Zone of skin (tissue), 1 donor: ENCODE data around the genes PPP1R7, HDLBP, THAP4 and GAL3ST2.

GRCh38 chr2:241111145-241111755 is 9.2 kb upstream of the MTERF4 start:
- RRBS: no CpG with 5 or more reads among the region's 16 CpGs

DNA sequence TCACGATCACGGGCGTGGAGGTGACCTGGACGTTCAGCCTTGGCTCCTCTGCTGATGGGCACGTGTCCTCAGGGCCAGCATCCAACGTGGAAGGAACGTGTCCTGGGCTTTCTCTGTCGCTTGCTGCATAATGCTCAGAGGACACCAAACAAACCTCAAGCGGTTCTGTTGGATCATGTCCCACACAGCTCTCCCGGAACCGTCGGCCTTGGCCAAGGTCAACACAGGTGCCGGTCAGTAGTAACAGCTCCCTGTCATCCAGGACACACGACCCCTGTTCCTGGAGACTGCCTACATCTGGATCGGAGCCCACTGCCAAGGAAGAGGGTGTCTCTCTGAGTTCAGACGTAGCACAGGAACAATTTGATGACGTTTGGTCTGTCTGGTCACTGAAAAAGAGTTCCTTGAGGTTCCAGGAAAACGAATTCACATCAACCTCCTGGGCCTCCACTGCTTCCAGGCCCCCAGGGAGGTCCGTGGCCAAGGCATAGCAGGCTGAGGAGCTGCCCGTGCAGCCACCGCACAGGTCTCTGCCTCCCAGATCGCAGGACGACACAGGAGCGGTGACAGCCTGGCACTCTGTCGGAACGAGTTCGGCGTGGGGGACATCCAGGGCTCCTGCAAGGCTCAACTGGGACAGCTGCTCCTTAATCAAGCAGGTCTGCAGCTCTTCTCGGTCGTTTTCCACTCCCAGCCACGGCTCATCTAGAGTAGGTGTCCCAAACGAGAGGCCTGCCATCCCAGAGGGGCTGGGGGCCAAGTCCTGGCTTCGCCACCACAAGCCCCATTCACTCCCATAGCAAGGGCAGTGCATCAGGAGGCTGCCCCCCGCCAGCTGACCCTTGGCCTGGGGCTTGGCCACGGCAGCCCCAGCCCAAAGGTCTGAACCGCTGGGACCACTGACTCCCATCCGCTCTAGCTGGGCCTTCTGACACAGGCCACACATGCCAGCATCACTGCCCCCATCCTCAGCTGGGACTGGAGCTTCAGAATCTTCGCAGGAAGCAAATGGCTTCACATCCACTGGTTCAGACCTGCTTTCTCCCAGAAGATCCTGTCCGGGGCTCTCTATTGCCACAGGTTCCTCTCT is 22.6 kb downstream of the PASK start:
- RRBS: no CpG with 5 or more reads among the region's 39 CpGs

- RRBS: 2% methylated on average over 27 of the region's 94 CpGs
These were observed at the start of gene PPP1R7 for GRCh38 chr2:241149995-241151184. PPP1R7 (plus strand) TSS chr2:241150467.

DNA sequence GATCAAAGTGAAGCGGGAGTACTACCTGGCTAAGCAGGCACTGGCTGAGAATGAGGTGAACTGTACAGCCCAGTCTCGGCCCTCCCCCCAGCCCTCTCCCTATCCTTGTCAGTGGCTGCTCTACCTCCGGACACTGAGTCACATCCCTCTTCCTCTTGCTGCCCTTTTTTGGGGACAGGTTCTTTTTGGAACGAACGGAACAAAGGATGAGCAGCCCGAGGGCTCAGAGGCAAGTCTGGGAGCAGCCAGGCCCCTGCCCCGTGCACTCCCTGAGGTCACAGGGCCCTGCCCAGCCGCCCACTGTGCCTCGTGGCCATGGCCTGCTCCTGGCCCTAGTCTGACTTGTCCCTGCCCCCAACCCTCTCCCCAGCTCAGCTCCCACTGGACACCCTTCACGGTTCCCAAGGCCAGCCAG is 35.3 kb downstream of the ANO7 start:
- RRBS: no CpG with 5 or more reads among the region's 10 CpGs

GRCh38 chr2:241252758-241253904 is 62.3 kb downstream of the HDLBP start:
- RRBS: no CpG with 5 or more reads among the region's 23 CpGs

DNA sequence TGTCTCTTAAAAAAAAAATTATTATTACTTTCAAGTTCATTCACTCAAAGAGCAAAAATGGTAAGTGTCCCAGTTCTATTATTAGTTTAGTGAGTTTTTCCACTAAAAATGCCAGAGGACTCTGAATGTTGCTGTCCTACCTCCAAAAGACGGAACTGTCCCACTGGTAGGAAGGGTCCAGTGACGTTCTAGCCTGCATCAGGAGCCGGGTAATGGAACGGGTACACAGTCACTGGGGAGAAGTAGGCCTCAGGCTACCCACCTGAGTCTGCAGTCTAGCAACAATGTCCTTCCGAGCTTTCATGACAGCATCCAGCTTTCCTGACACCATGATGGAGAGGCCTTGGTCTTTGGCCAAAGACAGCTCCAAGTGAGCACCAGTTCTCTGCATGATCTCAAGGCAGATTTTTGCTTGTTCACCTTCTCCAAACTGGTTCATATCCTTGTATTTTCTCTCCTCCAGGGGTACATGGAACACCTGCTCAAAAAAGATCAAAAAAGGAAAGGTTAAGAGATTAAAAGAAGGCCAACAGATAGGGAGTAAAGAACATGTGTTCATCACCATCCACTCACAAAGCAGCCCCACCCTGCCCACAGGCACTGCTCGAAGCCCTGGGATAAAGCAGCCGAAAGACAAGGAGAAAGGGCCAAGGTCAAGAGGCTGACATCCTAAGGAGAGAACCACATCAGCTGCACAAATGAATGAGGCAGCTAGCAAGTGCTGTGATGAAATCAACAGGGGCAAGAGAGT is 52.8 kb downstream of the HDLBP start:
- RRBS: no CpG with 5 or more reads among the region's 7 CpGs

GRCh38 chr2:241315597-241315826 is at the start of gene HDLBP:
HDLBP (minus strand) TSS chr2:241315672.
- RRBS: no CpG with 5 or more reads among the region's 17 CpGs

GRCh38 chr2:241508681-241509241 is 377 bp upstream of the STK25 start:
- RRBS: 2% methylated on average over 20 of the region's 65 CpGs

GRCh38 chr2:241552676-241553052 is 5.9 kb upstream of the BOK start:
- RRBS: 57% methylated on average over 8 of the region's 13 CpGs

DNA sequence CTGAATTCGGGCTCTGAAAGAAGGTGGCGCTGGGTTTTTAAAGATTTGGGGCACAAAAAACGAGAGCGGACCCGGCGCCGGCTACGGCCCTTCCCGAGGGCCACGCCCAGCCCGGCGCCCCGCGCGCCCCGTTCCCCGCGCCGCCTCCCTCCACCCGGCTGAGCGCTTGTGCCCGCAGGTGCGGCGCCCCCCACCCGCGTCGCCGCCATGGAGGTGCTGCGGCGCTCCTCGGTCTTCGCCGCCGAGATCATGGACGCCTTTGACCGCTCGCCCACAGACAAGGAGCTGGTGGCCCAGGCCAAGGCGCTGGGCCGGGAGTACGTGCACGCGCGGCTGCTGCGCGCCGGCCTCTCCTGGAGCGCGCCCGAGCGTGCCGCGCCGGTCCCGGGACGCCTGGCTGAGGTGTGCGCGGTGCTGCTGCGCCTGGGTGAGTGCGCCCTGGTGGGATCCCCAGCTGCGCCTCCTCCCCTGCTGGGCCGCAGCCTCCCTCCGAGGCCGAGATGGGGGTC is 786 bp downstream of the BOK start:
- RRBS: 2% methylated on average over 27 of the region's 63 CpGs

DNA sequence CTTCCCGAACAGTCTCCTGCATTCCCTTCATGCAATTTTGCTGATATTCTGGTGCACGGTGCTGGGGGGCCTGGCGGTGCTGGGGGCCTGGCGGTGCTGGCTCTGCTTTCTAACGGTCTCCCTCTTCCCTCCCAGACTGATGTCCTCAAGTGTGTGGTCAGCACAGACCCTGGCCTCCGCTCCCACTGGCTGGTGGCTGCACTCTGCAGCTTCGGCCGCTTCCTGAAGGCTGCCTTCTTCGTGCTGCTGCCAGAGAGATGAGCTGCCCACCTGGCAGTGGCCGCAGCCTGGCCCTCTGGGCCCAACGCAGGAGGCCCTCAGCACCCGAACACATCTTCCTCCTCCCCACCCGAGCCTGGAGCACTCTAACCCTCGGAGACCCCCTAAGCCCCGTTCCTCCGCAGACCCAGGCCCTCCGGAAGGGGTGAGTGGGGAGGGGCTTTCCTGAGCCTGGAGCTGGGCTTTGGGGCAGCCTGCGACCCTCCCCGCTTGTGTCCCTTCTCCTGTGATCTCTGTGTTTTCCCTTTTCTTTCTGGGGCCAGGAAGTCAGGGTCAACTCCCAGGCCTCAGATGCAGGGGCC is 13.7 kb downstream of the BOK start:
- RRBS: no CpG with 5 or more reads among the region's 19 CpGs

DNA sequence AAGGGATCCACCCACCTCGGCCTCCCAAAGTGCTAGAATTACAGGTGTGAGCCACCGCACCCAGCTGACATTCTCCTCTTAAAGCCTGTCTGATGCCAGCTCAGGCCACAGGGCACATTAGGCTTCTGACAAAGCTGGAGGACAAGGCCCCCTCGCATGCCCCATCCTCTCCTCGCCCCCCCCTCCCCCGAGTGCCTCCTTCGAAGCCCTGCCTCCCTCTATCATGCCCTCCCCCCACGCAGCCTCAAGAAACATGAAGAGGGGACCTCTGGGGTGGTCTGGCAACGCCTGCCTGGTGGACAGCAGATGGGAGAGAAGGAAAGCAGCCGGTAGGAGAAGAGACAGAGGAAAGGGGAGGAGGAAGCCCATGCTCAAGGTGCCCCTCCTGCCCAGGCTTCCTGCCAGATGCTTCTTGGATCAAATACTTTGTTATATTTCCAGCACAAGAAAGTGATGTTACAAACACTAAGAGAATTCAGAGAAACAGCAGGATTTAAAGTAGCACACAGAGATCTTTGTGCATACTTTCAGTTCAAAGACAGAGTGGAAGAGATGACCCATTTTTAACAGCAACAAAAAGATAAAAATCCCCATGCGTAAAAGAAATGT is 18.9 kb downstream of the BOK start:
- RRBS: no CpG with 5 or more reads among the region's 10 CpGs

- RRBS: no CpG with 5 or more reads among the region's 39 CpGs
These were observed 3.9 kb downstream of the THAP4 start for GRCh38 chr2:241632908-241633634.

- RRBS: 1% methylated on average over 42 of the region's 72 CpGs
These were observed 671 bp downstream of the THAP4 start for GRCh38 chr2:241636135-241636839.

- RRBS: 1% methylated on average over 65 of the region's 149 CpGs
These were observed at the start of gene THAP4 for GRCh38 chr2:241636840-241637798. THAP4 (minus strand) TSS chr2:241637158.

- RRBS: no CpG with 5 or more reads among the region's 8 CpGs
These were observed 24.2 kb downstream of the ATG4B start for GRCh38 chr2:241661541-241662184.

GRCh38 chr2:241664910-241665483 is 21.6 kb downstream of the DTYMK start:
- RRBS: no CpG with 5 or more reads among the region's 13 CpGs

DNA sequence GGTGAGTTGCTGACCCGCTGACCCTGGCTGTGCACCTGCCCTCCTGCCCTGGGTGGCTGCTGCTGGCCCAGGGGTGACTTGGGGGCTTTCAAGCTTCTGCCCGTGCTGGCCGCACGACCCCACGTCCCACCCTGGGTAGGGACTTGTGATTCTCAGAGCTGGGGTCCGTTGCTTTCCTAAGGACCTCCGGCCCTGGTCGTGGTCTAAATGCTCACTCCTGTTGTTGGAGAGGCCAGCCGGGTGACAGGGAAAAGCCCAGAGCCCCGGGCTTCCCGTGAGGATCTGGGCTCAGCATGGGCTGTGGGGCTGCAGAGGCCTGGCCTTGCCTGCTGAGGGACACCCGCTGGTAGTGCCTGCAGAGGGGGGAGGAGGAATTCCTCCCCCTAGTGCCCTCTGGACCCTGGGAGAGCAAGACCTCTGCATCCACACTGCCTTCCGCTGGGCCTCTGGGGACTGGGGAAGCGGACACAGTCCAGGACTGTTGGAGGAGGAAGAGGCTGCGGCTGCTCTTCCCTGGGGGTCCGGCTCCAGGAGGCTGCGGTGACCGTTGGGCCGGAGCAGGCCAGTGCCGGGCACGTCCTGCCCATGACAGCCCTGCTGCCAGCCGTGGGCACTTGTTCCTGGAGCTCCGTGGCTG is 6.2 kb upstream of the GAL3ST2 start:
- RRBS: no CpG with 5 or more reads among the region's 23 CpGs

- RRBS: no CpG with 5 or more reads among the region's 12 CpGs
These were observed at the start of gene GAL3ST2 for GRCh38 chr2:241776620-241776927. GAL3ST2 (plus strand) TSS chr2:241776822.

DNA sequence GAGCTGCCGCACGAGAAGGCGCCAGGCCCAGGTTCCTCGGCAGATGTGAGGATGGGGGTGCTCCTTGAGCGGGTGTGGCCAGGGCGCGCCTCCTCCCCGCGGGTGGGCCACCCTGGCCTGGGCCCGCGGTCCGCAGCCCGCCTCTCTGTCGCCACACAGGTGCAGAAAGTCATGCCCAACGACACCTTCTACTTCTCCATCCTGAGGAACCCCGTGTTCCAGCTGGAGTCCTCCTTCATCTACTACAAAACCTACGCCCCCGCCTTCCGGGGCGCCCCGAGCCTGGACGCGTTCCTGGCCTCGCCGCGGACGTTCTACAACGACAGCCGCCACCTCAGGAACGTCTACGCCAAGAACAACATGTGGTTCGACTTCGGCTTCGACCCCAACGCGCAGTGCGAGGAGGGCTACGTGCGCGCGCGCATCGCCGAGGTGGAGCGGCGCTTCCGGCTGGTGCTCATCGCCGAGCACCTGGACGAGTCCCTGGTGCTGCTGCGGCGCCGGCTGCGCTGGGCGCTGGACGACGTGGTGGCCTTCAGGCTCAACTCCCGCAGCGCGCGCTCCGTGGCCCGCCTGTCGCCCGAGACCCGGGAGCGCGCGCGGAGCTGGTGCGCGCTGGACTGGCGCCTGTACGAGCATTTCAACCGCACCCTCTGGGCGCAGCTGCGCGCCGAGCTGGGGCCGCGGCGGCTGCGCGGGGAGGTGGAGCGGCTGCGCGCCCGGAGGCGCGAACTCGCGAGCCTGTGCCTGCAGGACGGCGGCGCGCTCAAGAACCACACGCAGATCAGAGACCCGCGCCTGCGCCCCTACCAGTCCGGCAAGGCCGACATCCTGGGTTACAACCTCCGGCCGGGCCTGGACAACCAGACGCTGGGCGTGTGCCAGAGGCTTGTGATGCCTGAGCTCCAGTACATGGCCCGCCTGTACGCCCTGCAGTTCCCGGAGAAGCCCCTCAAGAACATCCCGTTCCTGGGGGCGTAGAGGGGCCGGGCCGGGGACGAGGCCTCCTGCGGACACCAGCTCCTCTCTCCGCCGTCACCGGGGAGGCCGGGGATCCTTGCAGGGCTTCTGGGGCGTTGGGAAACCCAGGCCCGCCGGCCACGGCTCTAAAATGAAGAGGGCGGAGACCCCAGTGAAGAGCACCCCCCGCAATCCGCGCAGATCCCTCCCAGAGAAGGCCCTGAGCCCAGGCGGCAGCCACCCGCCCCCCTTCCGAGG is 5.4 kb upstream of the NEU4 start:
- RRBS: 2% methylated on average over 45 of the region's 130 CpGs